Vagina (tissue), 1 donor: ENCODE data around the gene RHD.

- PRO-cap: no peak
- RAMPAGE, long total RNA: no peak
These were observed 262 bp downstream of the GALE start for GRCh38 chr1:23800361-23800623.

GRCh38 chr1:24015673-24016406 is 35.7 kb upstream of the SRSF10 start:
- PRO-cap: bidirectional peak, plus-strand start at chr1:24016049, minus-strand start at chr1:24015902
- RAMPAGE, long total RNA: no peak

GRCh38 chr1:24185837-24186594 is 1.1 kb downstream of the IFNLR1 start:
- PRO-cap: no peak
- RAMPAGE, long total RNA: no peak

DNA sequence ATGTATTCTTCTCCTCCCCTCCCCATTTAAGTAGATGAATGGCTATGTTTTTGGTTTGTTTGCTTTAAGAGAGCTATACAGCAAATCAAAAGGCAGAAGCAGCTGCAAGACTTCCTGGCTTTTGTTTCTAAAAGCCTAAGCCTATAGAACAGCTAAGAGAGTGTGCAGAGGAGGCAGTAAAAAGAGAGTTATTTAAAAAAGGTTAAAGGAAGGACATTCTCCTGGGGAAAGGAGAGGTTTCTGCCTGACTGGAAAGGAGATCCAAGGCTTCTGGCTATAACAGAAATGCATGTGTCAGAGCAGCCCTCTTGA is 20.3 kb downstream of the STPG1 start:
- PRO-cap: no peak
- RAMPAGE, long total RNA: no peak

- PRO-cap: no peak
- RAMPAGE, long total RNA: no peak
These were observed 10.9 kb downstream of the NIPAL3 start for GRCh38 chr1:24426611-24426873.

GRCh38 chr1:24486566-24487280 is 15.9 kb upstream of the RCAN3 start:
- PRO-cap: no peak
- RAMPAGE, long total RNA: no peak

GRCh38 chr1:24655282-24656098 is 12.4 kb downstream of the SRRM1 start:
- PRO-cap: no peak
- RAMPAGE, long total RNA: no peak

GRCh38 chr1:24683919-24684178 is 40.7 kb downstream of the SRRM1 start:
- PRO-cap: no peak
- RAMPAGE, long total RNA: no peak

- PRO-cap: bidirectional peak, plus-strand start at chr1:24705526, minus-strand start at chr1:24705362
- RAMPAGE, long total RNA: no peak
These were observed 39.8 kb upstream of the CLIC4 start for GRCh38 chr1:24705172-24706130.

DNA sequence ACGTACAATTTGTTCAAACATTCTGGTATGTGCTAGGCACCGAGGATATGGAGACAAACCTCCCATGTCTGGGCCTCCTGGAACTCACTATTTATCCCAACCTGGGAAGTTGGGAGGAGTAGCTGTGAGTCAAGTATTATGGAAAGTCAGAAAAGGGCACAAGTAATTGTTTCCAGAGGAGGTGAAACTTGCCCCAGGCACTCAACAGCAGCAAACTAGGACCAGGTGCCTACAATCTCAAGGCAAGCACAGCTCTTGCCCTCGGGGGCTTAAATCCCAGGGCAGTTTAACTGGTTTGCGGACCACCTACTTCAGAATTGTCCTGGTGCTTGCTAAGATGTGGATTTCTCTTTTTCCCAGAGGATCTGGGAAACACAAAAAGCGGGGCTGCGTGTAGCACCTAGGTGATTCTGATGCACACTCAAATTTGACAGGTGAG is 1.4 kb upstream of the CLIC4 start:
- PRO-cap: no peak
- RAMPAGE, long total RNA: no peak

DNA sequence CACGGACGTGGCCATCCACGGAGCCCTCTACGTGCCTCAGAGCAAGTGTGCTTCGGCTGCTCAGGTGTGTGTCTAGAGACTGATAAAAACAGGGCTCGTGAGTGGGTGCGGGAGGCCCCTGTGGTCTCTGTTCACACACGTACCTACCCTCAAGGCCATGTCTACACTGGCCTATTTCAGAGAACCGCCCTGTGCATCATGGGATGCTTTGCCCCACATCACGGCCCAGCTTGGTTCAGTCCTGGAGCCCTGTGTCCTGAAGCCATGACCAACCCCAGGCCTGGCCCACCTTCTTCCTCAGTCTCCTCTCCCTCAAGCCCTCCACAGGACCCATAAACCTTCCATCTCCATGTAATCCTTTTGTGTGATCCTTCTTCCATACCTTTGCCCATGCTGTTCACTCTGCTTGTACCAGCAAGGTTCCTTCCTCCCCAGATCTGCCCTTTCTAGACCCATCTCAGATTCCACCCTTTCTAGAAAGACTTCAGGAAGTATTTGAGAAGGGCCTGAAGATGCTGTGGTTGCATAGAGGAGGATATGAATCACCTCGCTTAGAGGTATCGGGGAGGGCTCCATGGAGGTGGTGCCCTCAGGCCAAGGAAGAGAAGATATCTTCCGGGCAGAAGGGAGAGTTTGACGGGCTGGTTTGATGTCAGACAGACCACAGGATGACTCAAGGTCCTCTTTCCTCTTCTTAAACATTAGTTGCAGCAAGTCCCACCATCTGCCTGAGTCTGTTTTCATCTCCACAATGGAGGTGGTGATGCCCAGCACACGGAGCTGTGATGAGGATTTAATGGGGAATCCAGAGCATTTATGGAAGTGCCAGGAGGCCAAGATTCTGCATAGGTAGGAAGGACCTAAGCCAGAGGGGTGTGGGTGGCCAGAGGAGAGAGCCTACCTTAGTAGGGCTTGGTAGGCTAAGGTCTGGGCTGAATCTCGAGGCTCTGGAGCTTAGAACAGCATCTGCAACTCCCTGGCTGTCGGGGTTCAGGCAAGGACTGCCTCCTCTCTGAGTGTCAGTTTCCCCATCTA is 24.9 kb upstream of the RUNX3 start:
- PRO-cap: no peak
- RAMPAGE, long total RNA: start-site peak on the minus strand centred at position 261 of the sequence, 143 bp wide, 7 reads

- PRO-cap: no peak
- RAMPAGE, long total RNA: no peak
These were observed 62.6 kb upstream of the RUNX3 start for GRCh38 chr1:24992672-24993147.

- PRO-cap: no peak
- RAMPAGE, long total RNA: no peak
These were observed 93.5 kb upstream of the RUNX3 start for GRCh38 chr1:25023423-25024127.

GRCh38 chr1:25031629-25032664 is 101.9 kb upstream of the RUNX3 start:
- PRO-cap: unidirectional peak, minus-strand start at chr1:25032338
- RAMPAGE, long total RNA: no peak

DNA sequence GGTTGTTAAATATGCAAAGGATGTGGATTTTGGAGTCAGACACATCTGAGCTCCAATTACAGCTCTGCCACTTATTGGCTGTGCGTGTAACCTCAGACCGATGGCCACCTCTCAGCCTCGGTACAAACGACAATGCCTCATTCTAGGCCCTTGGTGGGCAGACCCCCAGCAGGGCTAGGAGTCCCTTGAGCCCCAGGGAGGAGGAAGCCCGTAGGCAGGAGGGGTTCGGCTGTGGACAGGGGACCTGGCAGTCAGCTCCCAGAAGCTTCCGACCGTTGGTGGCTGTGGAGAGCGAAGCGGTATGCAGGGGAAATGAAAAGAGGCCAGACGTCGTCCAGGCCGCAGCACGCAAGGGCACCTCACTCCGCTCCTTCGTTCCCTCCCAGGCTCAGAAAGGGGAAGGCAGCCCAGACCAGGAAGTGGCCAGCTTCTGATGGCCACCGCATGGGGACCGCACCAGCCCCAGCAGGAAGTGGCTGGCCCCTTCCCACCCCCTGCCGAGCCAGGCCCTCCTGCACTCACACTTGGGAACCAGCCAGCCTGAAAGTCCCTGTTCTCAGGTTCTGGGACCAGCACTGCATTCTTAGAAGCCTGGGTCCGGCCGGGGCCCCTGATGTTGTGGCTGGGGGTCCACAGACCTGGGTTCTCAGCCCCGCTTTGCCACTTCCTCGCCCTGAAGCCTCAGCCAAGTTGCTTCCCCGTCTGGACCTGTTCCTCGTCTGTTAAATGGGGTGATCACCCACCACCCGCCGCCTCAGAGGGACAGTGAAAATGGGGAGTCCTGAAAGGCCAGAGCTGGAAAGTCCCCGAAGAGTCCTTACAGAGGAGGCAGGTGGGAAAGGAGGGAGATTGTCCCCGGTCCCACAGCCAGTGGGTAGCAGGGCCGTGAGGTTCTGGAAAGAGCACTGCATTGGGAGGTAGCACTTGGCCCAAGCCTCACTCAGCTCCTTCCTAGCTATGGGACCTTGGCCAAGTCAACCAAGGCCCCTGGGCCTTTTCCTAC is 103.9 kb upstream of the RUNX3 start:
- PRO-cap: no peak
- RAMPAGE, long total RNA: no peak

- PRO-cap: no peak
- RAMPAGE, long total RNA: no peak
These were observed 2.0 kb downstream of the RSRP1 start for GRCh38 chr1:25245241-25245591.

- PRO-cap: no peak
- RAMPAGE, long total RNA: no peak
These were observed at the start of gene RHD for GRCh38 chr1:25272121-25272869. Gene RHD (plus strand): TSS chr1:25272509.

DNA sequence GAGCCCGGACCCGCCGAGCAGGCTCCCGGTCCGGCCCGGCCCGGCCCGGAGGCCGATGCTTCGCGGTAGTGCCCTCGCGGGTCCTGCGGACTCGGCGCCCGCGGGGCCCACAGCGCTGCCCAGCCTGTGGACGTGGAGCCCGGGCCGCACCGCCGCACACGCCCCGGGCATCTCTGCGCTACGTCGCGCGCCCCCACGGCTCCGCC is 772 bp upstream of the MACO1 start:
- PRO-cap: bidirectional peak, plus-strand start outside the sequence, minus-strand start at position 160 of the sequence
- RAMPAGE, long total RNA: no peak

DNA sequence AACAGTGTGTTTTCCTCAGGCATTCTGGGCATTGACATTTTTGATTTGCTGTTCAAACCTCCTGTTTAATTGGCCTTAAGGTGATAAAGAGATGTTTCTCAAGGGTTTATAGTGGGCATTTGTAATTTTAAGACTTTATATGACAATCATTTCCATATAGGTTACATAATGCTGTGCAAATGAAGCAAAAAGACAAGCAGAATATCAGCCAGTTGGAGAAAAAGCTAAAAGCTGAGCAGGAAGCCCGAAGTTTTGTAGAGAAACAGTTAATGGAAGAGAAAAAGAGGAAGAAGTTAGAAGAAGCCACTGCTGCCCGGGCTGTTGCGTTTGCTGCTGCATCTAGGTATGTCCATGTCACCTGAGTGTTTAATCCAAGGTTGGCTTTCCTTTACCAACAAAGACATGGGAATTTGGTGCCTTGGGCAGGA is 54.8 kb downstream of the MACO1 start:
- PRO-cap: no peak
- RAMPAGE, long total RNA: no peak

DNA sequence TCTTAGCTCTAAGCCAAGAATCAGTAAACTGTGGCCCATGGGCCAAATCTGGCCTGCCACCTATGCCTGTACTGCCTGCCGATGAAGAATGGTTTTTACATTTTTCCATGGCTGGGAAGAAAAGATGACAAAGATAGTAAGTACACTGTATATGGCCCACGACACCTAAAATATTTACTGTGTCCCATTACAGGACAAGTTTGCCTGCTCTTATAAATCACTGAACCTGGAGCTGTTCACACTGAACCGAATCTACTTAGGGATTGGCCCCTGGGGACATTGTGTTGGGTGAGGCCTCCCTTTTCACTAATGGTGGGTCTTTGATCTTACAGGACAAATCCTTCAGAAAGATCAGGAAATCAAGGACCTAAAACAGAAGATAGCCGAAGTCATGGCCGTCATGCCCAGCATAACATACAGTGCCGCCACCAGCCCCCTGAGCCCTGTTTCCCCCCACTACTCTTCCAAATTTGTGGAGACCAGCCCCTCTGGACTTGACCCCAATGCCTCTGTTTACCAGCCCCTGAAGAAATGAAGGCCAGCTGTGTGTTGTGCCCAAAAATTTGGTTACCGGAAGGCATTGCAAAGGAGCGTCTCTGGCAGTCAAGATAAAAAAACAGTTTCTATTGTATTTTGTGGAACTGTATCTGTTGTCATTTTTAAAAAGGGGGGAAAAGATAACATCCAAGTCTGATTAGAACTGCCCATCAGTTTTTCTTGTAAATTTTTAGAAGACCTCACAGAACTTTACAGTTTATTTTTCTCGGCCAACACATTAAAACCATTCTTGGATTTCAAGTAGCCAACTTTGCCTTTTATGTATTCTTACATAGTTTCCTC is 45.3 kb upstream of the LDLRAP1 start:
- PRO-cap: no peak
- RAMPAGE, long total RNA: no peak